Neural crest cell (in vitro differentiated cells): ENCODE measurements around the genes RTL3, TBX22 and SH3BGRL.

DNA sequence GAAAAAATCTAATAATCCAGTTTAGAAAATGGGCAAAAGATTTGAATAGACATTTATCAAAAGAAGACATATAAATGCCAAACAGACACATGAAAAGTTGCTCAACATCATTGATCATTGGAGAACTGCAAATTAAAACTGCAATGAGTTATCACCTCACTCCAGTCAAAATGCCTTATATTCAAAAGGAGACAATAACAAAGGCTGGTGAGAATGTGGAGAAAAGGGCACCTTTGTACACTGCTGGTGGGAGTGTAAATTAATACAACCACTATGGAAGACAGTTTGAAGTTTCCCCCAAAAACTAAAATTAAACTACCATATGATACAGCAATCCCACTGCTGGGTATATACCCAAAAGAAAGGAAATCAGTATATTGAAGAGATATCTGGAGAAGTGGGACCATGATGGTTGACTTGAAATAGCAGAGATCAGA lies 97.8 kb upstream of the MAGEE1 start:
- PRO-cap = no peak

DNA sequence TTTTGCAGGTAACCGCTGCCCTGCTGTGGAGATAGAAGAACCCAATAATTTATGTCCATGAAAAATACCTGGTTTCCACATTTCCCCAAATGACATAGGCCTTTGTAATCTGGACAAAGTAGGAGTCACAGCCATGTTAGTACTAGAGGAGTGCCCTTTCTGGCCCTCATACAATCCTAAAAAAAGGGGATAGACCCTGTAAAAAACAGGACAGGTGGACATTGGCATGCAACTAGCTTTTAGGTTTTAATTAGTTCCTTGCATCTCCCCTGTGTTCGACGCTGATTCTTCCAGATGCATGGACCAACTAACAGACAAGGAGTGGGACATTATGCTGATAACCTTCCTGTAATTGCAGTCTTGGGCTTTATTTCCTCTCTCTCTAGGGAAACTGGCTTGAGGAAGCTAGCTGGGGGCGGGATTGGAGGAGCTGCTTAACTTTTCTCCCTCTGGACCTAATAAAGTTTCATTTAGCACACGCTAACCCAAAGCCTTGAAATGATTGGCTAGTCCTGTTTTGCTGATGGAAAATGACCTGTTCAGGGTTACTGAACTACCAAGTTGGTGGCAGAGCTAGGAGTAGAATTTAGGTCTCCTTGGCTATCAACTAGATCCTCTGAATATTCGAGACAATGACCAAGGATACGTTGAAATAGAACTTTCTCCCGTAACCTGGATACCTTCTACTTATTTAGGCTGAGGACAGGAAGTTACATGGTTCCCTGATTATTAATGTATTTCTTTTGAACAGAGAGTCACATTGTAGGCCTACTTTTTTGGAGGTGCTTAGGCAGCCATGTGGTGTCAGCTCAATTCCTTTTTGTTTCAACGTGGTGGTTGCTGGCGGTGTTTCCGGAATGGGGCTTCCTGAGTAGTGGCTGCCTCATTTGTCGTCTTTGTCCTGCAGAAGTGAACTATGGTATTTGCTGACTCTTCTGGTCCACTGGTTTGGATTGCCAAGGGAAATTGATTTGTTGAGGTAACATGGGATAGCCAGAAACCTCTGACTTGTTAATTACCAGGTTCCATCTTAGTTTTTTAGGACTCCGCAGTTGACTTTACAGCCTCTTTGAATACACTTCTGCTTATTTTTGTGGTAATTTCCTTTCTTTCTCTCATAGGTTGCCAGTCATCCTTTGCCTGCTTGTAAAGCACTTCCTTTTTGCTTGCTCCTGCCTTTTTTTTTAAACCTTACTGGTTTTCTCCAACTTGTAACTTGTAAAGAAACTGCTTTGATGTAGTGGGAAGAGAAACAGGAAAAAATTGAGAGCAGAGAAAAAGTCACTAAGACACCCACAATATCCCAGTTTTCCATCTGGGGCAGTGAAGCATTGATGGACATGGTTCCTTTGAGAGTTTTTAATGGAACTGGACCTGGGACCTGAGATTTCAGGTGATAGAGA lies 2.1 kb downstream of the PGK1 start:
- PRO-cap = no peak

GRCh38 chrX:78516821-78517595 lies 142.1 kb downstream of the RTL3 start:
- PRO-cap = no peak

GRCh38 chrX:78659260-78659705 lies at the start of gene RTL3:
TSS of gene RTL3 (minus strand) at chrX:78659328.
- PRO-cap = no peak

GRCh38 chrX:79081910-79082136 lies 62.7 kb upstream of the GPR174 start:
- PRO-cap = no peak

DNA sequence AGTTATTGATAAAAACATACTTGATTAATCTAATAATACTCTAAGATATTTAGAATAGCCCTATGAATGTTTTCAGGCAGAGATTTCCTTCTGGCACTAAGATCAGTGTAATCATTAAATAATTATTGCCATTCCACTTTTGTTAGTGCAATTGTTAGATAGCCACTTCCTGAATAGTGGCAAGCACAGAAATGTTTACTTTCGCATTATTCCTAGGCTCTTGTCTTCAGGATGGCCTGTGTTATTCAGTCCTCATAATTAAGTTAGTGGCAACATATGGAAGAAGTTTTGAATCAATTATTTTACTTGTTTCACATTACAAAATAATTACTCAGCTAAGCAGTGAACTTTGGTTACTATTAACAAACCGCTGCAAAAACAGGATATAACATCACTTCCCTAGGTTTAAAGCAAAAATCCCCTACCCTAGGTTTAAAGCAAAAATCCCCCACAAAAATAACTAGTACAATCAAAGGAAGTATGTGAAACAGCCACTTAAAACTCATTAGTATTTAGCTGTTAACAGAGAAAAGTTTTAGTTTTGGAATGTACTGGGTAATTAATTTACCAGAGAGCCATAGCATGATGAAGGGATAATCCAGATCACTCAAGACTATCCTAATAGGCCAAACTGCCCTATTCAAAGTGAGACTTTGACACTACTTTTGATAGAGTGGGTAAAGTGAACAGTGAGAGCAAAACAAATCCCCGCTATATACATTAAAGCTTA lies 36.7 kb upstream of the GPR174 start:
- PRO-cap = no peak

DNA sequence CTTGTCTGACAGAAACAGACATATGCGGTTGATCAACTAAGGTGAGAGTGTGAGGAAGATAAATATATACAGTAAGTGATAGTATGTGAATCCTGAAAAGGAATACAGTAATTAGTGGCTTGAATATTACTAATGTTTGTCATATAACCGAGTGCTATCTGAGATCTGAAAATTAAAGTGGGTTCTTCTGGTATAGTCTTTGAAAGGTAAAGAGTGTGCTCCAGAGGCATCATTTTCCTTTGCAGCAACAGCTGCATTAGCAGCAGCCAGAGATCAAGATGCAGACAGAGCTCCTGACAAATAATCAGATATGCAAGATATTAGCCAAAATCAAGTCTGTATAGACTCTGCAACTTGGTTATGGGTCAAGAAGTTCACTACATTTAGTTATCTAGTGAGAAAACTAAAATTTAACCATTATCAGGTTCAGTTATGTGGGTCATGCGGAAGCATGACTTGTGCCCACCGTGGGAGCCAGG lies 3.3 kb downstream of the GPR174 start:
- PRO-cap = no peak

GRCh38 chrX:80014187-80014968 lies at the start of gene TBX22:
TSS of gene TBX22 (plus strand) at chrX:80014753.
- PRO-cap = no peak

GRCh38 chrX:80681099-80681491 lies 128.6 kb downstream of the BRWD3 start:
- PRO-cap = no peak

DNA sequence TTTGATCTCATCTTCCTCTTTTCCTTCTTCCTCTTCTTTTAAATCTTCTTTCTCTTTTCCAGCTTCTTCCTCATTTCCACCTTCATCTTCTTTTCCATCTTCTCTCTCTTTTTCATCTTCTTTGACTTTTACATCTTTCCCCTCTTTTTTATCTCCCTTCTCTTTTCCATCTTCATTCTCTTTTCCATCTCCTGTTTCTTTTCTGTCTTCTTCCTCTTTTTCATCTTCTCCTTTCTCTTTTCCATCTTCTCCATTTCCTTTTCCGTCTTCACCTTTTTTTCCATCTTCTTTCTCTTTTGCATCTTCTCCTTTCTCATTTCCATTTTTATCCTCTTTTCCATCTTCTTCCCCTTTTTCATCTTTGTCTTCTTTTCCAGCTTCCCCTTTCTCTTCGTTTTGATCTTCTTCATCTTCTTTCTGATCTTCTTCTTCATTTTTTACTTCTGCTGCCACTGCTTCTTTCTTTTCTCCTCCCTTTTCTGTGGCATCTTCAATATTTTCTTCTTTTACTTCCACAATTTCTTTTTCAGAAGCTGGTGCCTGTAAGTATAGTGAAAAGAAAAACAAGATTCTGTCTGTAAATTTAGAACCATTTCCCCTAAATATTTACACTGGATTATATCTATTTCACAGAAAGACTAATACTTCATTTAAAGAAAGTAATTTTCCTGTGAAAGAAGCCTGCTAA lies 86.9 kb downstream of the HMGN5 start:
- PRO-cap = no peak

GRCh38 chrX:81116058-81116393 lies 85.7 kb downstream of the HMGN5 start:
- PRO-cap = no peak

- PRO-cap = no peak
These were observed 843 bp downstream of the HMGN5 start for GRCh38 chrX:81200891-81201249.

DNA sequence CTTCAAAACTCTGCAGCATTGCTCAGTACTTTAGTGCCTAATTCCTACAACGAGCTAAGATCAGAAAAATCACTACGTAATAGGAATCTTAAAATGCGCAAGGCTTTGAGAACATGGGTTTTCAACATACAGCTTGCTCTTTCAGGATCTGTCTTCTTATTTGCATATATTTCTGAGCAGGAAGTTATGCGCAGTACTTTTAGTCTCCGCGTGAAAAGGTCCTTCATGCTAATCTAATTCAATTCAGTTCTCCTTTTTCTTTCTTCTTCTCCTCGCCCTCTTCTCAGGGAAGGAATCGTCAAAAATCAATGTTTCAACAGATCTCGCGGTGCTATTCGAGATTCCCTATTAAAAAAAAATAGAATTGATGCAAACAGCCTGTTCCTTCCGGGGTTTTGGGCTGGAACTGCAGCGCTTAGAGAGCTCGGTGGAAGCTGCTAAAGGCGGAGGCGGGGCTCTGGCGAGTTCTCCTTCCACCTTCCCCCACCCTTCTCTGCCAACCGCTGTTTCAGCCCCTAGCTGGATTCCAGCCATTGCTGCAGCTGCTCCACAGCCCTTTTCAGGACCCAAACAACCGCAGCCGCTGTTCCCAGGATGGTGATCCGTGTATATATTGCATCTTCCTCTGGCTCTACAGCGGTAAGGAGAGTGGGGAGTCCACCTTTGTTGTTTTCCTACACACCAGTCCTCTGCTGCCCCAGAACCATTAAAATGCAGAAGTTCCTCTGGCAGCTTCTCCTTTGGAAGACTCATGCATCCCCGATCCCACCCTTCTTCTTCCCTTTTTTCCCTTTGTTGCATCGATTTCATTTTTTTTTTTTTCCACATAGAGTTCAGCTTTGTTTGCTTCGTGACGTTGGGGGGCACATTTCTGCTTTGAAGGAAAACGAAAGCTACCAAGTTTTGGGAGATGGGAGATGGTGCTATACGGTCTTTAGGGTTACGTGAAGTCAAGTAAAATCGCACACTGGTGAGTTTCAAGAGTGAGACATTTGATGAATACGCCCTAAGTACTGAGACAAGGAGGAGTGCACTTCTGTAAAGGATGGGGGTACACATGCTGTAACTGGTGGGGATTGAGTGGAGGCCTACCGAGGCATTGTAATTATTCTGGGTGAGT lies at the start of gene SH3BGRL:
SH3BGRL (plus strand) TSS at position 496 of the 1,120 bp plus-strand sequence.
- PRO-cap = bidirectional peak, plus-strand start at position 533 of the sequence, minus-strand start at position 307 of the sequence; bidirectional peak, plus-strand start at position 719 of the sequence, minus-strand start at position 777 of the sequence

GRCh38 chrX:81258964-81259470 lies 57.1 kb downstream of the SH3BGRL start:
- PRO-cap = no peak

- PRO-cap = no peak
These were observed 623 bp downstream of the RPS6KA6 start for GRCh38 chrX:84187425-84187727.

GRCh38 chrX:85154911-85155394 lies 88.6 kb downstream of the SATL1 start:
- PRO-cap = no peak

GRCh38 chrX:85619844-85620603 lies 240.6 kb upstream of the POF1B start:
- PRO-cap = no peak

GRCh38 chrX:88363497-88363903 lies 383.5 kb upstream of the CPXCR1 start:
- PRO-cap = no peak

DNA sequence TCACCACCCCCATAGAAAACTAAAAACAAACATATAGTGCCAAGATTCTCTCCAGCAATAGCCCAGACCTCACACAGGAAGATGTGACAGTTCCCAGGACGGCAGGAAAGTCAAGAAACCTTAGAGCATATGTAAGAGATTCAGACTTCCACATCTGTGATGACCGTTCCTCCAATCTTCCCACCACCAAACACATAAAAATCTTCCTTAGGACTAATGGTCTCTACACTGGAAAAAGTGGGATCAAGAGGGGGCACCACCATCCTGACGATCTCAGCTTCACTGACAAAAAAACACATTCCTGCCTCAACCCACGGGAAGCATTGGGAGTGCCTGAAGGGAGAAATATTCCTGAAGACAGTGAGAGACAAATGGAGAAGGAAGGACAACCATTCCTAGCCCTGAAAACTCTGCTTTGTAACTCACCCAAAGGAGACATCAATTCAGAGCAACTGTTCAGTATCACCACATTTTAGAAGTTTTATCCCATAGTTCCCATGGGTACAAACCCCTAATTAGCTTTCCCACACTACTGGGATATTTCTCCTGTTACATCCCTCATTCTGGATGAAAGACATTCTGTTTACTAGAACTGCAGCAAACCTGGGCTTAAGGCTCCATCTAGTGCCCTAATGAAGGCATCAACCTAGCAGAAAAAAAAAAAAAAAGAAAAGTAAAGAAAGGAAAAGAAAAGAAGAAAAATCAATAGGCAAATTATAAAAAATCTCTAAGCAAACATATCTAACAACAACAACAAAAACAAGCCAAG lies 133.9 kb upstream of the CPXCR1 start:
- PRO-cap = no peak

DNA sequence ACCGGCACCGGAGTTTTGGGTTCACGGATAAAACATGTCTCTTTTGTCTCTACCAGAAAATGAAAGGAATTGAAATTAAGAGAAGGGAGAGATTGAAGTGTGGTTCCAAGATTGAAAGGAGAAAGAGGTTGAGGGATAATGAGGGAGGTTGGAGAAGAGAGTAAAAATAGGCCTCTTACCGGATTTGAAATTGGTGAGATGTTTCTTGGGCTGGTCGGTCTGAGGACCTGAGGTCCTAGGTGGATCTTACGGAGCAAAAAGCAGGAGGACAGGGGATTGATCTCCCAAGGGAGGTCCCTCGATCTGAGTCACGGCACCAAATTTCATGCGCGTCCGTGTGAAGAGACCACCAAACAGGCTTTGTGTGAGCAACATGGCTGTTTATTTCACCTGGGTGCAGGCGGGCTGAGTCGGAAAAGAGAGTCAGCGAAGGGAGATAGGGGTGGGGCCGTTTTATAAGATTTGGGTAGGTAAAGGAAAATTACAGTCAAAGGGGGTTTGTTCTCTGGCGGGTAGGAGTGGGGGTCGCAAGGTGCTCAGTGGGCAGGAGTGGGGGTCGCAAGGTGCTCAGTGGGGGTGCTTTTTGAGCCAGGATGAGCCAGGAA lies 326.0 kb downstream of the PCDH11X start:
- PRO-cap = no peak